Smooth muscle cell (in vitro differentiated cells): ENCODE measurements around the genes SIKE1 and TSHB.

- RAMPAGE, long total RNA: no peak
Measured at GRCh38 chr1:114588225-114588767, 6.9 kb upstream of the BCAS2 start.

GRCh38 chr1:114715779-114716207, 778 bp downstream of the NRAS start:
- RAMPAGE, long total RNA: no peak

DNA sequence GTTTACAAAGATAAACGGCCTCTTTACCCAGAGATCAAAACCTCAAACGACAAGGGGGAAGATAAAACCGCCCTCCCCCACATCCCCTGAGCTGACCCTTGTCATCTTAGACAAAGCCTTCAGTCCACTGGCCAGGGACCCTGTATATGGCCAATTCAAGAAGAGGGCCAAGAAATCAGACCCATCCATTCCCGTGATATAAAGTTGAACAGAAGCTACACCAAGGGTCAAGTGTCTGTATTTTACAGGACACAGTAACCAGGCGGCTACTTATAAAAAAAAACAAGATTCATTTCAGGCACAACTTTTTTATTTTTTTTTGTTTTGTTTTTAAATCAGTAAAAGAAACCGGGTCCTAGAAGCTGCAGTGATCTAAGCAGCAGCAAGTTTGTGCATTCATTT, 430 bp upstream of the NRAS start:
- RAMPAGE, long total RNA: no peak

GRCh38 chr1:114724824-114725476, 8.4 kb upstream of the NRAS start:
- RAMPAGE, long total RNA: start-site peak on the minus strand at chr1:114725263-114725330, 53 and 36 reads in 2 replicates

- RAMPAGE, long total RNA: no peak
Measured at GRCh38 chr1:114755737-114756356, 1.9 kb downstream of the CSDE1 start.

DNA sequence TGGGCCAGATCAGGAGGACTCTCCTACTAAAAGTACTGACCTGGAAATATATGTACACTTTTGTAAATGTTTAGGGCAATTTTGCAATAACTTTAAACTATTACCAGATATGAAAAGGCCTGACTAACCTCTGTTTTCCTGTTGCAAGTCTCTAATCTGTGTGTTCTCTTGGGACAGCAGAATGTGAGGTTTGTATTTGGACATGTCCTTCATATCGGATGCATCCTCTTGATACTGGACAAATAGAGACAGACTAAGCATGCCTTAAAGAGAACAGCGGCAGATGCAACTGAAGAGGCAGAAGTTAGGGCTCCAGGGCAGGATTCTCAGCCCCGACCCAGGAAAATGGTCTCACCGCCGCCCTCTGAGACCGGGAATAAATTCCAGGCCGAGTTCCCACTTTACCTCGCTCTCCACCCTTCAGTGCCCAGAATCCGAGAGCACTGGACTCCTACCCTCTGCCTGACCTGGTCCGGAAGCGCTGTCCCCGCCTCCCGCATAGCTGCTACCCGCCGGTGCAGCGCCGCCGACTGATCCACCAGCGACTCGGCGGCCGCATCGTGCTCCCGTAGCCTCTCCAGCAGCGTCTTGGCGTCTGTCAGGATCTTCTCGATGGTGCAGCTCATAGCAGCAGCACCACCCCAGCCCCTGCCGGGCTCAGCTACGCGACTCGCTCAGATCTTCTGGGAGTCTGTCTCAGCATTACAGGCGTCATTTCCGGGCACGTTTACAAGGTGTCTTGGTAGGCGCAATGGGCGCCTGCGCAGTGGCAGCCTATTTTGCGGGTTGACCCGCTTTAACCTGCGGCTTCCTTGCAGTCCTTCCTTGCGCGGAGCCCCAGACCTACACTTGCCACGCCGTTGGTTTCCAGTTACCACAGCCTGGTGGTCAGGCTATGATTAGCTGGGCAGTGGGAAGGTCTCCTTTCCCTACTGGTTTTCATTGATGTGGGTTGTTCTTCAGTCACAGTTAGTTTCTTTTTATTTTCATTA, at the start of gene SIKE1:
Gene SIKE1 (minus strand): TSS at position 704 of the 992 bp plus-strand sequence.
- RAMPAGE, long total RNA: start-site peak on the minus strand centred at position 649 of the sequence, 99 bp wide, 561 and 708 reads in 2 replicates

DNA sequence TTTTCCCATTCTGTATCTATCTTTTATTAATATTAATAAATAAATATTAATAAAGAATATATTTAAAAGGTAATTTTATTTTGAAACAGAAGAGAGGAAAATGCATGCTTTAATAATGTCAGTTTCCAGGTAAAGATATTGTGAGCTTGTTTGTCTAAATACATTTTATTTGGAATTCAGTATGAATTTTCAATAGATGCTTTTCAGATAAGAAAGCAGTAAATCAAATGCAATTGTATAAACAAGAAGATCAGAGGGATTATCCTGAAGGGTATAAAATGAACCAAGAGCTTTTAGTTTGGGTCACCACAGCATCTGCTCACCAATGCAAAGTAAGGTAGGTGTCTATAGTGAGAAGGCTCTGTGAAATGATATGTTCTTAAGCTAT, at the start of gene TSHB:
Gene TSHB (plus strand): TSS at position 303 of the 388 bp plus-strand sequence.
- RAMPAGE, long total RNA: no peak

DNA sequence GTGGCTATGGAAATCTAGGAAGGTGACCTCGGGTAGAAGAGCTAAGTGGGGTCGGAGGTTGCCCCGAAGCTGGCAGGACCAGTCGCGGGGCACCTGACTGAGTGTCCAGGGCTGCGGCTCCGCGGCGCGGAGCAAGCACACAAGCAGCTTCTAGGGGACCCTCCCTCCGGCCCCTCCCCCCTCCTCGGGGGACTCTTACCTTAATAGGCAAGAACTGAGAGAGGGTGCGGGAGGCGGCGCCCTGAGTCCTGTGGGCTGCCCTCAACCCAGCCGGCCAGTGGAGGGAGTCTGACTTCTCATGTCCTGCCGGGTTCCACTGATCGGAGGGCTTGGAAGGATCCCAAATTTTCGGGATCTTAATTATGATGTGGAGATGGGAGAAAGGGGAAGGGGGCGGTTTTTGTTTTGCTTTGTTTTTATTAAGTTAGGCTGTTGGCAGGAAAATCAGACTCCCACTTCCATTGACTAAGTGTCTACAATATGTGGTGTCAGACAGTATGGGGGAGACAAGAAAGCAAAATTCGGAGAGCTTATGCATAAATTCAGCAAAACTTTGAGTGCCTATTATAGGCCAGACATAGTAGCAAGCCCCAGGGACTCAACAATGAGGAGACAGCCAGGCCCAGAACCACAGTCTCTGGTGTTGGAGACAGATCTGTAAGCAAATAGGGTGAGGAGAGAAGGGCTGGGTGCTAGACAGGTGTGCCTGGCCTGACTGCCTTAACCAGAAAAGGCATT, 701 bp upstream of the TSPAN2 start:
- RAMPAGE, long total RNA: no peak

DNA sequence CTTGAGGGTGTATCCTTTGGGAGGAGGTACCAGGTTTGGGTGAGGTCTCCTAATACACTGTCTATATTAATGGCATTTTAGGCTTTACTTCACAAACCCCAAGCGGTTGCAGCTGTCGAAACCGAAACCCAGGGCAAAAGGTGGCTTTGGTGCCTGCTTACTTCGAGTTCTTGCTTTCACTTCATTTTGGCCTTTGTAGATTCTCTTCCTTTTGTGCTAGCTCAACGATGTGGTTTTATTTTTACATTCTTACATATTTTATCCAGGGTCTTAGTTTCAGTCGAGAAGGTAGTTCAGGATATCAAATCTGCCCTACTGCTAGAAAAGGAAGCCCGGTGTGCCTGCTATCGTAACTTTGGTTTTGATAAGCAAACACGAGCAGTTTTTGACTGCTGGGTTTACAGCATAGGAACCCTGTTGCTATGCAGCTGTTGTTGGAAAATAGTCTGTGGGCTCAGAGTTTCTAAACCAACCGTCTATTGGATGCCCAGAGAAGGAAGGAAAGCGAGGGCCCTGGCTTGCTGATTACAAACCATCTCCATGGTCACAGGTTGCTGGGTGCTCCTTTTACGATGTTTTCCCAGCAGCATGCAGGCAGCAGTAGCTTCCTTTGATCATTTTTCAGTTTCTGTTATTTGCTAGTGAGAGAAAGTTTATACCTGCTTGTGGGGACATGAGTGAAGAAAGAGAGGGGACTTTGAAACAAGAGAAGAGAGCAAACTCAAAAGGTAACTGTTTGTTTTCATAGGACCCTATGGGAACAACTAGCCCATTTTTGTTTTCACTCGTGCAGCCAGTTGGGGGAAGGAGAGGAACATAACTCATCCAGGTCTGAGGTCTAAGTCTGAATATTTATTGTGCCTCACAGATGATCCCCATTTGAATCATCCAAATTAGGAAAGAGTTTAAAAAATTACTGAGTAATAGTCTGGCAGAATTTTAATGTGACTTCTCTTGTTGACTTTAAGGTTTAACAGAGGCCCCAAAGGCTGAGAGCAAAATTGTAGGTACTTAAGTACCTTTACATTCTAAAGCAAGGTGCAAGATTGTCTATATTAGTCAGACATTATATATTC, 10.1 kb upstream of the TSPAN2 start:
- RAMPAGE, long total RNA: no peak

- RAMPAGE, long total RNA: no peak
Measured at GRCh38 chr1:115642329-115643172, 781 bp downstream of the VANGL1 start.

GRCh38 chr1:115646951-115647613, 5.3 kb downstream of the VANGL1 start:
- RAMPAGE, long total RNA: no peak

GRCh38 chr1:115700858-115701508, 59.2 kb downstream of the VANGL1 start:
- RAMPAGE, long total RNA: no peak

- RAMPAGE, long total RNA: no peak
Measured at GRCh38 chr1:116152550-116153005, 41.4 kb downstream of the MAB21L3 start.

DNA sequence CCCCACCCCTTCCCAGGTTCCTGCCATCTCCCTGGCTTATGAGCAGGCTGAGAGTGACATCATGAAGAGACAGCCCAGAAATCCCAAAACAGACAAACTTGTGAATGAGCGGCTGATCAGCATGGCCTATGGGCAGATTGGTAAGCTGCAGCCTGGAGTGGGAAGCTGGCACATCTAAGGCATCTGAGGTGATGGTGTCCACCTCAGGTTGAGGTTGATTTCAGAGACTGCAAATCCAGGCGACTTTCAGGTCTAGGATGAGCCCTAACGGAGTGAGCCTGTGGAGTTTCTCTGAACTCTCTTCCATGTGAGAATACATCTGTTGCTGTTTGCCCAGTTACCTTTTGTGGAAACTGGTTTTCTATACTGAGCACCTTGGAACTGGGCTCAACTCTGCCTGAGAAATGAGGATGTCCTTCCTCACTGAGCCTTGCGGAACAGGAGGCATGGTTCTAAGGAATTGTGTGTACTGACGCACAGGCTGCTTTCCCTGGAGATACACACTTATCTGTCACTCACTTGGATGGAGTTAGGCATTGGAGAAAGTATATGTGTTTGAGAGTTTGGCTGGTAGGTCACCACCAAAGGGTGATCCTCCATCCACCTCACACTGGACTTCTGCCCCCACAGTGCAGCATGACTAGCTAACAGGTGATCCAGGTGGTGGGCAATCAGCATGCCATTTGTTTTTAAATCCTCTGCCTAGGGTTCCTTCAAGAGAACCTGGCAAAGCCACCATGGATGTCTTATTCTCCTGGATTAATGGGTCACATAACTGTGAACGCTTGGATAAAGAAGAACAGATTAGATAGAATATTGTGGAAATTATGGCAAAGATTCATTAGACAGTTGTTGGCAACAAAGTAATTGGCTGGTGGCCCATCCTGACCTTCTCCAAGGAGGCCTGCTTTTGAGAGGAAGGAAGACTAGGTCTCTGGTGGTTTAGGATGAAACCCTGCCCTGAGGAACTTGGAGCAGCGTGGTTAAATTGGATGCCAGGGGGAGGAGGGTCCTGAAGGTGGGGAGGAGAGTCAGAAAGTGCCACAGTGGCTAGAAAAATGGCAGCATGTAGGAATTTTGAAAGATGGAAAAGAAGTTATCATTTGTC, 26.7 kb downstream of the ATP1A1 start:
- RAMPAGE, long total RNA: no peak

DNA sequence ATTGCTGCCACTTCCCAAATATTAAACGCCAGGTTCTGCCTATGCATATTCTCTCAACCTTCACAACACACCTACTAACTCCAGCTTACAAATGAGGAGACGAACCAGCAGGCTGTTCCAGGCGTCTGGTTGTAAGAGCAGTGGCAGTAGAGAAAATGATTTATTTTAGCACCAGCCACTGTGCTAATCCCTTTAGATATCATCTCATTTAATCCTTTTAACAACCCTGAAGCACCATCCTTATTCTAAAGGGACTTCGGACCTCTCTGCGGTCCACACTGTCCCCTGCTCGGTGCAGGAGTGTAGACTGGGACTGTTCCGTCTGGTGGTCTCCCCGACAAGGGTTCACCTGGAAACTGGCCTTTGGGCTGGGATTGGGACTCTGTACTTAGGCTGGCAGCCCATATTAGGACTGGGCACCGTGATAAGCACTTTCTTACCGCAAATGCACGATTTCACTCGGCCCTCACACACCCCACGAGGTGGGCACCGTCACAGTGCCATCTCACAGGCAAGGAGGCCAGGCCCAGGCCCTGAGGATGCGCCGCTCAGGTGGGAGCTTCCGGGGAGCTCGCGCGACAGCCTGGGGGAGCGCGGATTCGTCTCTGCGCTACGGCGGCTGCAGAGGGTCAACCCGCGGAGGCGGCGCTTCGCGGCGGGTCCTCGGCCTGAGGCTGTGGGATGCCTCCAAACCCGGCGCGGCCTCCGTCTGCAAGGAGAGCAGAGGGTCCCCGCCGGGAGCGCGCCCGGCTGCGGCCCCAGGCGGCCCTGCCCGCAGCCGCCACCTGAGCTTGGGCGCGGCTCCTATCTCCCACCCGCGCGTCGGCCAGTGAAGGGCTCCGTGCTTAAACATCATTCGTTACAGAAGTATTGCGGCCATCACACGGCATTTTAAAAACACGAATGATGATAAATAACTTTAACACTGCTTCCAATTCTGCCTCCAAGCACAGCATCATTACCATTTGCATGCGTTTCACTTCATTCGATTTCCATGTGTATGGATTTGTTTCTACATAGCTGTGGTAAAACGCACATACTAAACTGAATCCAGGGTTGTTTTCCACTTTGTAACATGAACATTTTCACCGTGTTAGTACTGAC, 45.3 kb downstream of the ATP1A1 start:
- RAMPAGE, long total RNA: start-site peak on the minus strand centred at position 580 of the sequence, 60 bp wide, 45 and 22 reads in 2 replicates

GRCh38 chr1:116476328-116476852, 94.4 kb downstream of the CD58 start:
- RAMPAGE, long total RNA: no peak

GRCh38 chr1:116498951-116499516, 71.8 kb downstream of the CD58 start:
- RAMPAGE, long total RNA: no peak

GRCh38 chr1:116557999-116558565, 12.7 kb downstream of the CD58 start:
- RAMPAGE, long total RNA: no peak

GRCh38 chr1:116646552-116647290, 20.8 kb downstream of the IGSF3 start:
- RAMPAGE, long total RNA: no peak

DNA sequence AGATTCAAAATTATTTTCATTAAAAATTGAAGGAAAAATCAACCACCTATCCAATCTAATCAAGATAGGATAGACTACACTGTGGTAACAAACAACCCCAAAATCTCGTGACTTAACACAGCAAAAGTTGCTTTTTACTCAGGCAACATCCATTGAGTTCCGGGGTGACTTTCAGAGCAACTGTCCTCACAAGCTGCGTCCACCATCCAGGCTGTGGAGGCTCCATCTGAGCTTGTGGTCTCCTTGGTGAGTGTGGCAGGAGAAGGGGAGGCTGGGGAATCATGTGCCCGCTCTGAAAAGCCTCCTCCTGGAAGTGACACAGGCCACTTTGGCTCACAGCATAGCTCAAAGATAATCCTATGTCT, 52.4 kb downstream of the CD2 start:
- RAMPAGE, long total RNA: no peak